Trachea (tissue), 1 donor: ENCODE measurements around a stretch of chr6.

GRCh38 chr6:63527638-63528348, 44.5 kb upstream of the PTP4A1 start:
- PRO-cap = no peak

DNA sequence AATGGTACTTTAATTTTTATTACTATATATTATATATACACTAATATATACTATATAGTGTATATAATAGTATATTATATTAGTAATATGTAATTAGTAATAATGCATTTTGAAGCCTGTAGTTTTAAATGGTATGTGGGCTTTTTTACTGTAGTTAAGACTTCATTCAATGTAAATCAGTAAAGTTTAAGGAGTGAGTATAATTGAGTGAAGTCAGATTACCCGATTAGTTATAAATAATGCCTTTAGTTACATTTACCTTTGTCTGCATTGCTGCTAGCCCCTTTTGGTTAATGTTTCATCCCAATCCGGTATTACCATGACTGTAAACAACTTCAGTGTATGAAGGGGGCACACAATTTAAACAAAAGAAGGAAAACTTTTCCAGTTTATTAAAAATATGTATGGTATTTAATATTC, 5.5 kb downstream of the PTP4A1 start:
- PRO-cap = no peak

DNA sequence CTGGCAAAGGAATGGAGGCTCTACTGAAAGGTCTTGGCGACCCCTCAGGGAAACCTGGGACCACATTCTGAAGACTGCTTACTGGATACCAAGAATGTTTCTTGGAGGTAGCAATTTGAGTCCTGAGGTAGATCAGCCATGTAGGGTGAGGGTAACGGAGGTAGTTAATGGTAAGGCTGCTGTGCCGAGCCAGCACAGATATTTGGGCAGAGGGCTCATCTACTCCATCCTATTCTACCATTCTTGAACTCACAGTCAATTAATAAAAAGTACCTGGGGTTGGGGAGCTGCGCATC, 400 bp upstream of the PHF3 start:
- PRO-cap = no peak

- PRO-cap = no peak
Observed at GRCh38 chr6:63805448-63806129, 170.0 kb downstream of the PHF3 start.

DNA sequence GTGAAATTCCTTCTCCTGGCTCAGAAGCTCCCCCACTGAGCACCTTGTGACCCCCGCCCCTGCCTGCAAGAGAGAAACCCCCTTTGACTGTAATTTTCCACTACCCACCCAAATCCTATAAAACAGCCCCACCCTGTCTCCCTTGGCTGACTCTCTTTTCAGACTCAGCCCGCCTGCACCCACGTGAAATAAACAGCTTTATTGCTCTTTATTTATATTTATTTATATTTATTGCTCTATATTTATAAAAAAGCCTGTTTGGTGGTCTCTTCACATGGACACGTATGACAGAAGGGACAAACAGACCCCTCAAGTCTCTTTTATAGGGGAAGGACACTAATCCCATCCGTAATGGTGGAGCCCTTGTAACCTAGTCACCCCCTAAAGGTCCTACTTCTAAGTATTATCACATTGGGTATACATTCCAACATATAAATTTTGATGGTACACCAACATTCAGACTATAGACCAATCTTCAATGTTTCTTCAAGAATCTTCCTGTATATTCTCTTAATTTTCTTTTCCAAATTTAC, 325.8 kb downstream of the PHF3 start:
- PRO-cap = no peak

GRCh38 chr6:65305526-65305776, 4.2 kb downstream of the ZC3H11C start:
- PRO-cap = no peak

DNA sequence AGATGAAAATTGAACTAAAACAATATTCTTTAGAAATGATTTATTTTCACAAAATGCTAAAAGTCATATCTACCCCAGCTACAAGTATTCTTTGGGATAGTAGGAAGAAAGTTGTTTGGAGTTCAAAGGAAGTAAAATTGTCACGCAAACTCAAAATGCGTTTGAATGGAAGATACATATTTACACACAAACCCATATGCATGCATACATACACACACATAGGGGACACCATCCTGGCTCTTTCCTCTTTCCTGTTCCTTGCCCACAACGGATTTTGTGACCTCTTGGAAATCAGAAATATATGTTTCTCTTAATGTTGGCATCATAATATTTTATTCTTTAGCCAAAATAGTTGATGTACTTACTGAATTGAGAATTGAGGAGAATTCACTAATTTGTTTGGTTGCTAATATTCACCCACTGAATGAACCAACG, 879.6 kb upstream of the ADGRB3 start:
- PRO-cap = no peak

DNA sequence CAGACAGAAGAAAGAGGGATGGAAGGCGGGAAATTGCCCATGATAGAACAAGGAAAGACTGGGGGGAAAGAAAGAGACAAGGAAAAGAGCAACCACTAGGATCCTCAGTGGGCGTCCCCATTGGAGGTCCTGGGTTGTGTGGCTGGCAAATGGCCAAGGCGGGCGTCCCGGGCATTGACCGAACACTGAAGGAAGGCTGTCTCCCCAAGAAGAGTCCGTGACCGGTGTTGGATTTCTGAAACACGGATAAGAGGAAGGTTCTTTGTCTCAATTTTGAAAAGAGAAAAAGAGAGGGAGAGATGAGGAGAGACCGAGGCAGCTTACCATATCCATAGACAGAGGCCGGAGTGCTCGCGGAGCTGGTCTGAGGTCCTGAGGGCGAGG, 746.5 kb upstream of the ADGRB3 start:
- PRO-cap = no peak

DNA sequence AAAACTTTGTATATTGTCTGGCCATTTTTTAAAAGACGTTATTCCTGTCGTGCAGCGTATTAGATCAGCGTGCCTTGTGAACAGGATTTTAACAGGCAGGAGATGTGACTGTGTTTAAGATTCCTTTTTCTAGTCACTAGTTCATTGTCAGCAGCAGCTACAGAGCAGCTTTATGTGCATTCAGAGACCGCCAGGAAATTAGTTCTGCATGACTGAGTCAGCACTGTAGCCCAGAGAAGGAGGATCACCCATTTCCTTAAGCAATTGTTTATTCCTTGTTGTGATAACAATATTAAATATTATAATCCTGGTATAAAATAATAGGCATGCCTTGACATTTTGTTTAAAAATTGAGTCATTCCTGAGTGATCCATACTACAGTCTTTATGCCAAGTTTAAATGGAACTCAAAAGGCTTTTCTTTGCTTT, 75.3 kb upstream of the ADGRB3 start:
- PRO-cap = no peak

DNA sequence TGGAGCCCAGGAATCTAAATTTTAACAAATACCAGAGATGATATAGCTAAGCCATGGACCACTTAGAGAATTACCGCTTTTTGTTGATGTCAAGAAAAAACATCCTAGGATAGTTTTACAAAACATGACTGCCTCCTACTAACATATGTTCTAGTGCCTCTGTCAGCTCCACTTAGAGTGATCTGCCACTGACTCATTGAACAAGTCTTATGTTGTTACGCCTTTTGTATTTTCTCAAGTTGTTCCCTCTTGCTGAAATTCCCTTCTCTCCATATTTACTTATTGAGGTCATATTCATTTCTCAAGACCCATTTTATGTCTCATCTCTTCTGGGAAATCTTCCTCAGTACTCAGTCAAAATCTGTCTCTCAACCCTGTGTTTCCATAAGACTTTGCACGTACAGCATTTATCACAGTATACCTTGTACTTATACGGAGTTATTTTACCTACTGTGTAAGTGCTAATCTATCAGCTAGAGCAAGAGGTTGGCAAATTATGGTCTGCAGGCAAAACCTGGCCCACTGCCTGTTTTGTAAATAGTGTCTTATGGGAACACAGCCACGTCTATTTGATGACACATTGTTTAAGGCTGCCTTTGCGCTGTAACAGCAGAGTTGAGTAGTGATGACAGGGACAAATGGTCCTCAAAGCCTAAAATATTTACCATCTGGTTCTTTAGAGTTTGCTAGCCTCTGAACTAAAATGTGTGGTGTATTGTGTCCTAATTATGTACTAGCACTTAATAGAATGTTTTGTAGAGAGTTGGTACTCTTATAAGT, 83.4 kb downstream of the ADGRB3 start:
- PRO-cap = no peak

- PRO-cap = no peak
Observed at GRCh38 chr6:69445257-69445601, 351.6 kb downstream of the LMBRD1 start.

- PRO-cap = no peak
Observed at GRCh38 chr6:69780673-69781274, 16.0 kb downstream of the LMBRD1 start.

GRCh38 chr6:69825904-69826419, 29.2 kb upstream of the LMBRD1 start:
- PRO-cap = no peak

- PRO-cap = no peak
Observed at GRCh38 chr6:70397289-70397965, 15.9 kb upstream of the FAM135A start.

DNA sequence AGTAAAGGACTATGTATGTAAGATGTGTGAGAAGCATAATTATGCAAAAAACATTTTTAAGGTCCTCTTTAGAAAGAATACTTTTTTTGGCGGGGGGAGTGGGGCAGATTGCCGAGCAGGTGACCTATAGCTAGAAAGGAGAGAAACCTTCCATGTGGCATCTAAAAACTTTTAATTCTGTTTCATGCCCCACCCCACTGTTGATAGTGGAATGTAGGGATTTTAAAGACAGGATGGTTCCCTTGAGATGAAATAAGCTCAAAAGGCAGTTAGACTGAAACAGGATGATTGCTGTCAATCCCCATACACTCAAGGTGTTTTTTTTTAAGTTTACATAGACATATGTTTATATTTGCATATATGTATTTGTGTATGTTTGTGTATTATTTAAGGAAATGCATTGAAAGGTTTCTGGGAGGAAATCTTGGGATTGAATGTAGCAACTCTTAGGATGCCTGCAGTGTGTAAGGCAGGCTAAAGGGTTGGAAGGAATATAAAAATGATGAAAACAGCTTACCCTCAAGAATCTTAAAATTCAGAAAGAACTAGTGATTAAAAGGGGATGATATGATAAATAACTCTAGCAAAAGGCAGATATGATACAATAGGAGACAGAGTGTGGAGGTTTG, 141.3 kb downstream of the B3GAT2 start:
- PRO-cap = no peak

- PRO-cap = no peak
Observed at GRCh38 chr6:70956516-70956951, 326 bp downstream of the B3GAT2 start.

- PRO-cap = no peak
Observed at GRCh38 chr6:71250136-71250817, 38.3 kb upstream of the OGFRL1 start.

GRCh38 chr6:71324202-71324556, 35.6 kb downstream of the OGFRL1 start:
- PRO-cap = no peak

DNA sequence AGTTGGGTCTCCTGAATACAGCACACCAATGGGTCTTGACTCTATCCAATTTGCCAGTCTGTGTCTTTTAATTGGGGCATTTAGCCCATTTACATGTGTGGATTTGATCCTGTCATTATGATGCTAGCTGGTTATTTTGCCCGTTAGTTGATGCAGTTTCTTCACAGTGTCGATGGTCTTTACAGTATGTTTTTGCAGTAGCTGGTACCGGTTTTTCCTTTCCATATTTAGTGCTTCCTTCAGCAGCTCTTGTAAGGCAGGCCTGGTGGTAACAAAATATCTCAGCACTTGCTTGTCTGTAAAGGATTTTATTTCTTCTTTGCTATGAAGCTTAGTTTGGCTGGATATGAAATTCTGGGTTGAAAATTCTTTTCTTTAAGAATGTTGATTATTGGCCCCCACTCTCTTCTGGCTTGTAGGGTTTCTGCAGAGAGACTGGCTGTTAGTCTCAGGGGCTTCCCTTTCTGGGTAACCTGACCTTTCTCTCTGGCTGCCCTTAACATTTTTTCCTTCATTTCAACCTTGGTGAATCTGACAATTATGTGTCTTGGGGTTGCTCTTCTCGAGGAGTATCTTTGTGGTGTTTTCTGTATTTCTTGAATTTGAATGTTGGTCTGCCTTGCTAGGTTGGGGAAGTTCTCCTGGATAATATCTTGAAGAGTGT, 70.8 kb downstream of the OGFRL1 start:
- PRO-cap = no peak

- PRO-cap = no peak
Observed at GRCh38 chr6:71407364-71408185, 119.0 kb downstream of the OGFRL1 start.